Cerebellum (tissue), 5 donors: ENCODE results near the gene PCBD1.

DNA sequence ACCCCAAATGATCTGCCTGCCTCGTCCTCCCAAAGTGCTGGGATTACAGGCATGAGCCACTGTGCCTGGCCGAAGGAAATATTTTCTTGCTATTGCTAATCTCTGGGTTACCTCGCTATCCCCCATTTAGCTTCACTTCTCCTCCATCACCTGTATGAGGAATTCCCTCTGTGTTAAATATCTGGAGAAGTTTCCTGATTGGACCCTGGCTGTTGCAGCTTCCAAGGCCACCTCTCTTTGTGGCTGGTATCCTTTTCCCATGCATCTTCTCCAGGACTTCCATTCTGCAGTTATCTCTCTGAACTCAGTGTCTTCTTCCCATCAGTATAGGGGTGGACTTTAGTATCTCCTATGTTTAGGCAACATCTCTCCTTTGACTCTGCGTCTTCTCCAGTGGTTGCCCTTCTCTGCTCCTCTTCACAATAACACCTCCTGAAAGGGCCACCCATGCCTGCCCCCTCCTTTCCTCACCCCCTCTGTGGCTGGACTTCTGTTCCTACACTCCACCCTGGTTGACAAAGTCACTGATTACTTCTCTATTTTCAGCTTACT lies 13.4 kb downstream of the SRGN start:
- PRO-cap, 3 experiments = no peak in any of the 3 experiments
- RAMPAGE, long total RNA = no peak

- PRO-cap, 3 experiments = no peak in any of the 3 experiments
- RAMPAGE, long total RNA = no peak
These were observed 10.7 kb upstream of the HKDC1 start for GRCh38 chr10:69209447-69209832.

GRCh38 chr10:69317632-69318025 lies 1.0 kb upstream of the HK1 start:
- PRO-cap, 3 experiments = no peak in any of the 3 experiments
- RAMPAGE, long total RNA = no peak

GRCh38 chr10:69337278-69338070 lies 18.8 kb downstream of the HK1 start:
- PRO-cap, 3 experiments = no peak in any of the 3 experiments
- RAMPAGE, long total RNA = no peak

- PRO-cap, 3 experiments = no peak in any of the 3 experiments
- RAMPAGE, long total RNA = no peak
These were observed 24.7 kb downstream of the TACR2 start for GRCh38 chr10:69391774-69392567.

DNA sequence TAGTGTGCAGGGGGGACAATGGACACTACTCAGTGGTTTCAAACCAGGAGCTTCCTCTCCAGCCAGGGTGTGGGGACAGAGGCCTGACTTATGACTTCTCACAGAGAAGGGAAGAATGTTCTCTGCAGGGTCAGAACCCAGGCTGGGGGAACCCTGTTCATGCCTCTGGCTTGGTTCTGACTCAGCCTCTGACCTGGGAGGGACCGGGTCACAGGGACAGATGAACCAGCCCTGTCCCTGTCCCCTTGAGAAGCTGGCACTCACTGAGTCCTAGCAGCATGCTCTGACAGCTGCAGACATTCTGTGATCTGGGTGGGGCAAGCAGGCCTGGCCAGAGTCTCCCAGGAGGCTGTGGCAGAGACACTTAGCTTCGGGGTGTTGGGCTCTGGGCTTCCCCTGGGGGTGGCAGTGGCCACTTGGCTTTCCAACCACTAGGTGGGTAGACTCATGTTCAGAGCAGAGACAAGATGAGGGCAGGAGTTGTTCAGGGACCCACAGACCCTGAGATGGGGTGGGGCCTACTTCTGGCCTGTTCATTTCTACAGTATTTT lies 13.6 kb downstream of the TSPAN15 start:
- PRO-cap, 3 experiments = no peak in any of the 3 experiments
- RAMPAGE, long total RNA = no peak

DNA sequence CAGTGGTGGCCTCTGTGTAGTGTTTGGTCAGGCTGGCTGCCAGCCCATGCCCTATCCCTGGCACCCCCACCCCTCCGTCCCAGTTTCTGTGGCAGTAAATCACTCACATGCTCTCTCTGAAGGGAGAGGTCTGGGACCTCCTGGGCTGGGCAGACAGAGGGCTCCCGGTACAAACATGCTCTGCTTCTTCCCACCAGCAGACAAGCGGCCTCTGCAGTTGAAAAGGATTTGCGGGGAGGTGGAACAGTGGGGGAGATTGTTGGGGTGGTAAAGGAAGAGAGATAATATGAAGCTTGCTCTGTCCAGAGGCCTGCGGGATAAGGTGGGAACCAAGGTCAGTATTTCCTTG lies 79.6 kb downstream of the FAM241B start:
- PRO-cap, 3 experiments = no peak in any of the 3 experiments
- RAMPAGE, long total RNA = no peak

DNA sequence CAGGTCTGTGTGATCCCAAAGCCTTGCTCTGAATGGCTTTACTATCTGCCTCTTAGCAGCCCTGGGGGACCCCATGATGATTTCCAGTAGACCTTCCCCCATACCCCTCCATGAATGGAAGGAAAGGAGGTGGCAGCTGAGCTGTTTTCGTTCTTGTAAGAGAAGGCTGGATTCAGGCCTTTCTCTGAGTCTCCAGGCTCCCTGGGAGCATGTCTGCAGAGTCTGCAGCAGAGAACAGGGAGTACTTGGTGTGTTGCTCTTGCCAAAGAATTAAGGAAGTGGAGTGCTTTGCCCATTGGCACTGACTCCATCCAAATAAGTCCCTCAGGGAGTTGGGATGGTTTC lies 109.8 kb downstream of the COL13A1 start:
- PRO-cap, 3 experiments = peak in 1 of 3 experiments; most common minus-strand start position 215 of the sequence (in 1)
- RAMPAGE, long total RNA = no peak

- PRO-cap, 3 experiments = peak in 1 of 3 experiments; most common plus-strand start chr10:70053561 (in 1); most common minus-strand start chr10:70053521 (in 1)
- RAMPAGE, long total RNA = no peak
These were observed 1.2 kb downstream of the MACROH2A2 start for GRCh38 chr10:70053451-70054667.

DNA sequence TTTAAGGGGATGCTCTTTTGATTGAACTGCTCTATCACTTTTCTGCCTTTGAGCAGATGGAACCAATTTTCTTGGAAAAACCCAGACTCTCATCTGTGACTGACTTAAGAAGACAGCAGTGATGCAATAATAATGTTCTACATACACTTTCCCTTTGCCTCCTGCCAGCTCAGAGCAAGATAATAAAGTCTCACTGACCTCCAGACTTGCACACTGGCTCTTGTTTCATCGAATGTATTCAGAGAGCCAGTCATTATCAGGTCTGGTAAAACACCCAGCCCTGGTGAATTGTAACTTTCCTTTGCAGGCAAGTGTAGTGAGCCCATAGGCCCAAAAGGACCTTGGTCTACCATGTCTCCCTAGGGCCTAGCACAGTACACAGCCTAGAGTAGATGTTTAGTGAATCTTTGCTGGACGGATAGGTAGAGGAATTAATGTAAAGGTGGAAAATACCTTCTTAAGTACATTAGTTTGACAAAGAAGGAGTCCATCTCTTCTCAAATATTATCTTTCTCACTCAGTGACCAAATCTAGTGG lies 1.9 kb upstream of the PPA1 start:
- PRO-cap, 3 experiments = no peak in any of the 3 experiments
- RAMPAGE, long total RNA = no peak

DNA sequence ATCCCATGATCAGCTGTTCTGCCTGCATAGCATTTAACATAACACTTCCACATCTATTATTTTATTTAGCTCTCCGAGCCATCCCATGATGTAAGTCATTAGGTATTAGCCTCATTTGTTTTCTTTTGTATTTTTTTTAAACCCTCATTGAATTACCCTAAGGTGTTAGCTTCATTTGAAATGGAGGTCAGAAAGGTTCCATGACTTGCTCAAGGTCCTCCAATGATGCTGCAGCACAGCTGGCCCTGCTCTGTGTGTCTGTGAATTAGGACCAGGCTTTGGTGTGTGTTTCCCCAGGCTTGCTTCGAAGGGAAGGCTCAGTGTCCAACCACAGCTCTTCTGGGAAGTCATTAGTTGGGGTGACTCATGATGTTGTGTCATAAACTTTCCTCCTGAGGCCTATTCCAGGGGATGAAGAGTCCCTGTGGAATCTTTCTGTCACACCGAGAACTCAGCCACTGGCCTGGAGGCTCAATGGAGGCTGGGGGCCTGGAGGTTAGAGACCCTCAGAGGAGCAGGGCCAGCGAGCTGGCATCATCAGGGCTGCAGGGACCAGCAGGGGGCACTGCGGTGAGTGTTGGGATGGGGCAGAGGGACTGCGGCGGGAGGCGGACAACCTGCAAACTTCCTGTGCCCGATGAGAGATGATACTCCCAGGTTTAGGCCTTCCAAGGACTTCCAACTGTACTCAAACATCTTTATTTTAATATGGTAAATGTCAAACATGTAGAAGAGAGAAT lies 16.3 kb downstream of the NPFFR1 start:
- PRO-cap, 3 experiments = no peak in any of the 3 experiments
- RAMPAGE, long total RNA = no peak

GRCh38 chr10:70431917-70432657 lies 9.4 kb downstream of the NODAL start:
- PRO-cap, 3 experiments = no peak in any of the 3 experiments
- RAMPAGE, long total RNA = no peak

GRCh38 chr10:70458017-70458912 lies 16.8 kb upstream of the NODAL start:
- PRO-cap, 3 experiments = peak in 1 of 3 experiments; most common plus-strand start chr10:70458530 (in 1)
- RAMPAGE, long total RNA = no peak

GRCh38 chr10:70576000-70576769 lies 26.4 kb downstream of the PRF1 start:
- PRO-cap, 3 experiments = no peak in any of the 3 experiments
- RAMPAGE, long total RNA = no peak

DNA sequence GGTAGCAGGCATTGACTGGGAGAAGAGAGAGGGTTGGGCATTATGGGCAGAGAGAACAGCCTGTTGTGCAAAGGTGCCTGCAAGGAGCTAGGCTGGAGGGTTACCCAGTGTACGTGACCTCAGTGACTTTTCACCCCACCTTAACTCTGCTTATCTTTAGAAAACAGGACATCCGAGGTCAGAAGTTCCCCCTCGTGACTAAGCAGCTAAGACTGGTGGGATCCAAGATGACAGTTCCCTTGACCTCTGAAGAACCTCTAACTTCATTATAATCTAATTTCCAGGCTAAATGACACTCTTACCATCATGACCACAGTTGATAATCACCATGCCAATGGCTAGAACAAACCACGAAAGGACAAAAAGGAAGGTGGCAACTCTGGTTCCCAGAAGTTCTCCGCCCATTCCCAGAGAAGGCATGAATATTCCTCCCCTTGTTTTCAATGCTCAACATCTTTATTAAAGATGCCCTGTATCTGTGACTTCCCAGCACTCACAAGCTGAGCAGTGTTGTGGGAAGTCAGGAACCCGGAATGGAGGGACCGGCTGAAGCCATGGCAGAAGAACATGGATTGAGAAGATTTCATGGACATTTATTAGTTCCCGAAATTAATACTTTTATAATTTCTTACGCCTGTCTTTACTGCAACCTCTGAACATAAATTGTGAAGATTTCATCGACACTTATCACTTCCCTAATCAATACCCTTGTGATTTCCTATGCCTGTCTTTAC lies 4.9 kb upstream of the ADAMTS14 start:
- PRO-cap, 3 experiments = no peak in any of the 3 experiments
- RAMPAGE, long total RNA = no peak

- PRO-cap, 3 experiments = peak in 3 of 3 experiments; most common plus-strand start chr10:70816443 (in 2); most common minus-strand start chr10:70816574 (in 3)
- RAMPAGE, long total RNA = no peak
These were observed 721 bp downstream of the SGPL1 start for GRCh38 chr10:70816162-70817175.

- PRO-cap, 3 experiments = peak in 3 of 3 experiments; most common plus-strand start chr10:70888016 (in 3); most common minus-strand start chr10:70887879 (in 2)
- RAMPAGE, long total RNA = start-site peak on the minus strand at chr10:70888542-70888585, 589 and 123 reads in 2 replicates
These were observed at the start of gene PCBD1 for GRCh38 chr10:70887786-70888846. Gene PCBD1 (minus strand): TSS chr10:70888565.

DNA sequence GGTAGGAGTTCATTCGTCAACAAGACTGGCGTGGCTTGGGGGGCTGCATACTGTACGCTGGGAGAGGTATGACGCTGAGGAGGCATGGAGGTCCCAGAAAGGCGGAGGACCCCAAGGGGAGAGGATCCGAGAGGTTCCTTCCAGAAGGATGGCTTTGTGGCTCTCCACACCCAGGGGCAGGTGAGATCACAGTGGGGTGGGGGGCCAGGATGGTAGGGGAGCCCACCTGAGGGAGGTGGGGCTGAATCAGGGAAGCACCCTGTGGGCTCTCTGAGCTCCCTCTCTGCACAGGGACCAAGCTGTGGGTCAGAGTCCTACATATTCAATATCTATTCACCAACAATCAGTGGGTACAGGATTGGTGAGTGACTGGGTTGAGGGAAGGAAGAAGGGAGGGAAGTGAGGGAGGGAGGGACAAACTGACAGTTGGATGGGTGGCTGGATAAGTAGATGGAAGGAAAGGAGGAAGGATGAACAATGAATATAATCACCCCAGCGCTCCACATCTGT lies 33.9 kb downstream of the UNC5B start:
- PRO-cap, 3 experiments = no peak in any of the 3 experiments
- RAMPAGE, long total RNA = no peak

GRCh38 chr10:71347829-71348293 lies 28.8 kb downstream of the SLC29A3 start:
- PRO-cap, 3 experiments = no peak in any of the 3 experiments
- RAMPAGE, long total RNA = no peak

DNA sequence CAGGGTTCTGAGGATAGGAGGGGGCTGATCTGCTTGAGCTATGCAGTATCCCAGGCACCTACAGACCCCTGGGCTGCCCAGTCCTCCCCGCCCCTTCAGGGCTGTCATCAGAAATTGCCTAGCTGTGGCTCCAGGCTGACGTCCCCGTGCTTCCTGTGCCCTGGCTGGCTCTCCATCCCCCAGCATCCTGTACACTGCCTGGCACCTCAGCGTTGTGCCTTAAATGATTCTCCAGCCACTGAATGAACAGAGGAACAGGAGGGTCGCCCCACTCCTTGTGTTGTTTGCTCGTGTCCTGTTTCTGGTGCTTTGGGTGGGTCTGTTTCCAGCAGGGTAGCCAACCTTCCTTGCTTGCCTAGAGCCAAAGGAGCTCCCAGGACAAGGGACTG lies 38.4 kb upstream of the CDH23 start:
- PRO-cap, 3 experiments = no peak in any of the 3 experiments
- RAMPAGE, long total RNA = no peak